Neural progenitor cell (in vitro differentiated cells): ENCODE measurements around a stretch of chr5.

DNA sequence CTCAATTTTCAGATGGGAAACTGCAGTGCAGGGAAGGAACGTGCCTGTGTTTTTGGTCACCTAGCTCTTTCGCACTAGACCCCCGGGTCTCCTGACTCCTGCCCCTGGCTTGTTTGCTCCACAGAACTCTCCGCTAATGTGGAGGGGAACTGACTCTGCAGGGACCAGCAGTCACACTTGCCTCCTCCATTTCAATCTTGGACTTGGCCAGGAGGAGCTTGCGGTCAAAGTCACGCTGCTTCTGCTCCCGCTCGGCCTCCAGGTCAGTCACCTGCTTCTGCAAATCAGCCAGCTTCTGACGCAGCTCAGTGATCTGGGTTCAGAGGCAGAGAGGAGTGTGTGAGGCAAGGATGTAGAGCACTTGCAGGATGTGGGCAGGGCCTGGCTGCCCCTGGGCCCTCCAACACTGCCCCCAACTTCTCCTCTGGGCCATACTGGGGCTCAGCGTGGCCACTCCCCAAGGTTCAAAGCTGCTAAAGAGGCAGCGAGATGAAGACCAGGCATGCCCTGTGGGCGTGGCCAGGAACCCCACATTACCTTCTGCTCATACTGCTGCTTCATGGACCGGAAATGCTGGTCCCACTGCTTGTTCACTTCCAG, 22.1 kb downstream of the GPX3 start:
- RAMPAGE, long total RNA = no peak

GRCh38 chr5:151125337-151125941, 32.1 kb downstream of the ANXA6 start:
- RAMPAGE, long total RNA = no peak

- RAMPAGE, long total RNA = no peak
Observed at GRCh38 chr5:151156034-151156893, 1.3 kb downstream of the ANXA6 start.

GRCh38 chr5:151217553-151218030, 6.3 kb downstream of the CCDC69 start:
- RAMPAGE, long total RNA = no peak

DNA sequence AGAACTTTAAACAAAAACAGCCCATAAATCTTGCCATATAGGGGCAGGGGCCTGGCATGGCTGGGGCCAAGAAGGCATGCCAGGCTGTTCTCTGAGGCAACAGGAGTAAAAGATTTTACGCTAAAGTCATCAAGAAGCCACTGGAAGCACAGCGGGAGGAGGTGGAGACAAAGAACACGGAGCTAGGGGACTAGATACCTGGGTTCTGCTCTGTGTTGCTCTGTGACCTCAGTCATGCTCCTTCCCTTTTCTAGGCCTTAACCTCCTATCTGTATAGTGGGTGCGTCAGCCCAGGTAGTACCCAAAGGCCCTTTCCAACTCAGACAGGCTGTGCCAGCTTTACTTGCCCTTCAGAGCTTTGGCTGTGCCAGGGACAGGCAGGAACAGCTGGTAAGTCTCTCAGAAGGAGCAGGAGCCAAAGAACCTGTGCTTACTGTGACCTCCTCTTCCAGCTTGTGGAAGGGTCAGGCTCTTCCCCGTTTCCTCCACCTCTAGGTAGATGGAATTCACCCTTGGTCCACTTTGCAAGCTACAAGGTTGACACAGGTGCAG, 1.9 kb downstream of the CCDC69 start:
- RAMPAGE, long total RNA = no peak

- RAMPAGE, long total RNA = no peak
Observed at GRCh38 chr5:151242258-151242726, 10.7 kb upstream of the GM2A start.

GRCh38 chr5:151250926-151251697, 1.9 kb upstream of the GM2A start:
- RAMPAGE, long total RNA = no peak

- RAMPAGE, long total RNA = no peak
Observed at GRCh38 chr5:151253590-151254132, 676 bp downstream of the GM2A start.

DNA sequence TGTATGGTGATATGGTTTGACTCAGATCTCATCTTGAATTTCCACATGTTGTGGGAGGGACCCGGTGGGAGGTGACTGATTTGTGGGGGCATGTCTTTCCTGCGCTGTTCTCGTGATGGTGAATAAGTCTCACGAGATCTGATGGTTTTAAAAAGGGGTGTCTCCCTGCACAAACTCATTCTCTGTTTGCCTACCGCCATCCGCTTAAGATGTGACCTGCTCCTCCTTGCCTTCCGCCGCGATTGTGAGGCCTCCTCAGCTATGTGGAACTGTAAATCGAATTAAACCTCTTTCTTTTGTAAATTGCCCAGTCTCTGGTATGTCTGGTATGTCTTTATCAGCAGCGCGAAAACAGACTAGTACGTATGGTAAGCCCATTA, 48.6 kb downstream of the SLC36A1 start:
- RAMPAGE, long total RNA = no peak

- RAMPAGE, long total RNA = no peak
Observed at GRCh38 chr5:151620139-151620415, 28.9 kb upstream of the FAT2 start.

DNA sequence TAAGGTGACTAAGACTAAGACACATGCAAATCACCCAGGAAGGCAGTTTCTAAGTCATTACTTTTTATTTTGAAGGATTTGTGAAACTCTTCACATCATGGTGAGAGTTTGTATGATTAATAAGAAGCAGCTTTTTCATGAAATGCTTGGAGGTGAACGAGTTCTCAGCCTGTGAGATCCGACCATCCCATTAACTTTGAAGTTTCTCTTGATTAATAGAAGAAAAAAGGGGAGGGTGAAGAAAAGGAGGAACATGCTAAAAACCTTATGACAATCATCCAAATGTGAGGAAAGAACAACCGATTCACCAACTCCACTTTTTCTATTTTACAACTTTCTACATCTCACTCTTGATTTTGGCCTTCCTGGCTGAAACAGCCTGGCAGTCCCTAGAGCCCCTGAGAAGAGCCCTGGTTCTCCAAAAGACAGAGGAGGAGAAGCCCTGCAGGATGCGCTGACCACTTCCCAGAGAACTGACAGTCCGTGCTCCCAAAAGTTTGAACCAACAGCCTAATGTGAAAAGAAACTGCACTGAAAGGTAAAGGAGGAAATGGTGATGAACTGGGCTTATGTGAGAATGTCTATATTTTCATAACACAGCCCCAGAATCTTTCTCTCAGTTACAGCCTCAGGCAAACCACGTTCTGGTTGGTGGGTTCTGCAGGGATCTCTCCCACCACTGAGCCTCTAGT, 24.2 kb downstream of the SPARC start:
- RAMPAGE, long total RNA = no peak

DNA sequence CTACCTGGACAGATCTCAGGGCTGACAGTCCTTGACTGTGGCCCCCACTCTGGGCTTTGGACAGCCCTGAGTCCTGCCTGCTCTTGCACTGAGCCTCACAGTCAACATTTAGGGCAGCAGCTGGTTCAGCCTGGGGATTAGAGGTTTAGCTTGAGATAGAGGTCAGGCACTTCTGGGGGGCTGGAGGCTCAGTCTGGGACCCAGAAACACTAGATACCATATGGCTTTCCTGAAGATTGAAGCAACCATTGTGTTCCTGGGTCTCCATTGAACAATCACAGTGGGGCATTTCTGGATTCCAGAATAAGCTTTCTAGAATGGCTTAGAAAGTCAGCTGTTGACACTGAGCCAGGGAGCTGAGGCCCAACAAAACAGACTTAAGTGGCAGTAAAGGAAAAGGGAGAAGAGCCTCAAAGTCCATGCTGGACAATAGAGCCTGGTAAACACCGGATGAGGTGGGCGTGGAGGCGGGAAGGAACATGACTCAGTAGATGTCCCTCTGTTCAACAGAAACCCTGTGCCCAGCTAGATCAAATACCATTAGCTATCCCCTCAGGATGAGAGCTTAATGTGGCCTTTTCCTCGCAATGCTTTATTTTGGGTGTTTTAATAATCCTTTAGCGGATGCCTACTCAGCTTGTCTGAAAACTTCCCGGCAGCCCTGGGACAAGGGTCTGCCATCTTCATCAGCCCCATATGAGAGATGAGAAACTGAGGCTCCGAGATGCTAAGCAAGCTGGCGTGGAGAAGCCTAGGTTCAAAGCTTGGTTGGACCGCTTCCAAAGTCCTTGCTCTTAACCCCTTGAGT, 14.8 kb downstream of the SPARC start:
- RAMPAGE, long total RNA = no peak

GRCh38 chr5:152689249-152689805, 284.2 kb upstream of the NMUR2 start:
- RAMPAGE, long total RNA = no peak

GRCh38 chr5:153325074-153325526, 165.4 kb upstream of the GRIA1 start:
- RAMPAGE, long total RNA = no peak

DNA sequence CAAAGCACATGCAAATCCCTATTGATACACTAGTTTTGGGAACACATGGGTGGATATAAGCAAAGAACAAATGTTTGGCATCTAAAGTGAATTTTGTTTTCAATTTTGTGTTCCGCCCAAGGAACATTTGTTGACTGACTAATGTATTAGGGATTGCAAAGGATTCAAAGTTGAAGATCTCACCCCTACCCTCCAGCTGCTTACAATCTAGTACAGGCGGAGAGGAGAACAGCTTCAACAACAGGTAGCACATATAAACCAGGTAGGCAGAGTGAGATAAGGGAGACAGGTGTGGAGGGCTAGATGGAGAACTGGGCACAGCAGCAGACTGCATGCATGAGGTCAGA, 249.5 kb downstream of the GRIA1 start:
- RAMPAGE, long total RNA = no peak

DNA sequence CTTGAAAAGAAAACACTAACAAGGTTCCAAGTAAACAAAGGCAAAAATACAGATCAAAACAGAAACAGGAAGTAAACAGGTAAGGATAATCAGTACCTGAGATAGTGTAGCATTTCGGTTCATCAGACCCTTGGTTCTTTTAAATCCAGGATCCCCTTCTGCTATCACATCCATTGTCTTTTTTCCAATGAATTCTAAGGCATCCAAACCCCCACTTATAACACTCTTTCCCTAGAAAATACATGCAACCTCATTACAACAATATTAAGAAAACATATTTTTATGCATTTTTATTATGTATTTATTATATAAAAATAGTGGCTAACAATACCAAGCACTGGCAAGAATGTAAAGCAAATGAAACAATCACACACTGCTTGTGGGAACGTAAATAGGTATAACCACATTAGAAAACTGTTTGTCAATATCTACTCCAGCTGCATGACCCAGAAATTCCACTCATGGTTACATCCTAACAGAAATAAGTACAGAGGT, 10.6 kb downstream of the FAM114A2 start:
- RAMPAGE, long total RNA = no peak

GRCh38 chr5:154191519-154192423, 1.2 kb downstream of the GALNT10 start:
- RAMPAGE, long total RNA = no peak

DNA sequence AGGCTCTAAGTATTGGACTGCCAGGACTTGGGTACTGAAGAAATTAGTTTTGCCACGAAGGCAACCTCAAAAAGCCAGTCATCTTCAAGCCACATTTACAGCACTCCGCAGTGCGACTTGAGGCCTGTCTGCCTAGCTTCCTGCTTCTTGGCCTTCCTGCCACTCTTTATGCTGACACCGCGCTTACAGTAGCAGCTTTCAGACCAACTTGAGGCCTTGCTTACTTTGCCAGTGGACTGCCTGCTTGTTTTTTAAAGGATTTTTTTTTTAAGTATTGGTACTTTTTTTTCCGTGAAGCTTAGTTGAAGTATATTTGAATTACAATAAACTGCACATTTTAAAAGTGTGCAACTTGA, 31.1 kb downstream of the GALNT10 start:
- RAMPAGE, long total RNA = no peak

DNA sequence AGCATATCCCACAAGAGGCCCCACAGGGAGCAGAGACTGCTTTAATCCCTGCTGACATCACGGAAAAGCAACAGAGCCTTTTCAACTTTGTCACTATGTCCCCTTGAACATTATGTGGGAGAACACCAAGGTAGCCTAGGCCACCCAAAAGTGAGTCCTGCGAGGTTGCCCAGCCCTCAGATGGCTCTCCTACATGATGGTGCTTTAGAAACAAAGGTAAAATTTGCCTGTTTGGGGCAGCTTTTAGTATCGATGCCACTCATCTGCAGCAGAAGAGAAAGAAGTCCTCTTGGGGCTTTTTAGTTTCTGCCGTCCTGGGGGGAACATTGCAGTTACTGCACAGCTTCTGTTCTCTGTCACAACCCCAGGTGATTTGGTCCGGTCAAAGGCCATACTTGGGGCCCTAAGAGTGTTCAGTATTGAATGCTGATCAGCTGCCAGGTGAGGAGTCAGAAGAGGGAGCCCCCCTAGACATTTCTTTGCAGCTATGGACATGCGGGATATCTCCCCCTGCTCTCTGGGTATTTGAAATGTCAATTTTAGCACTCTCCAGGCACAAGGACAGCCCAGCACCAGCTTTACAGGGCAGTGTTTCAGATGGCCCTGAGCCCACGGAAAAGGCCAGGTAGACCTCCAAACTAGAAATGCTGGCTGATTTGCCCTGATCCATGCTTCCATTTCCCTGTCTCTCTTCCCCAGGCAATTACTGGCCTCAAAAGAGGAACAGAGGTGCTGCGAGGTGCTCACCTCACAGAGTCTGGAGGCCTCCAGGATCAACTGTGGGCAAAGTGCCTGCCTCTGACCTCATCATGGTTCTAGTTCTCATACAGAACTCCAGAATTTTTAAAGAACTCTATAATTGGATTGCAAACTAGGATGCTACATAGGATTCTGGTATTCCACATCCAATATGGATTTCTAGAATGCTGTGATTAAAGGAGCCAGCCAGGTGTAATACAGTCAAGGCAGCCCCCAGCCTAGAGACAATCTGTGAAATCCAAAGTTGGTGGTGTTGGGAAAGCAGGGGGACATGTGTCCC, 28.3 kb upstream of the SAP30L start:
- RAMPAGE, long total RNA = no peak

GRCh38 chr5:154446239-154447264, 755 bp downstream of the SAP30L start:
- RAMPAGE, long total RNA = no peak